GM12892 (cell line): ENCODE measurements around the genes IL18 and PLET1.

- RRBS, result no CpG with 5 or more reads among the region's 13 CpGs
These were observed at the start of gene IL18 for GRCh38 chr11:112163587-112164635. IL18 (minus strand) TSS chr11:112164094.

GRCh38 chr11:112260690-112261083, at the start of gene PLET1:
PLET1 (minus strand) TSS chr11:112260860.
- RRBS, result no CpG with 5 or more reads among the region's 3 CpGs

- RRBS, result no CpG with 5 or more reads among the region's 12 CpGs
These were observed 20.0 kb upstream of the PLET1 start for GRCh38 chr11:112280489-112281191.

DNA sequence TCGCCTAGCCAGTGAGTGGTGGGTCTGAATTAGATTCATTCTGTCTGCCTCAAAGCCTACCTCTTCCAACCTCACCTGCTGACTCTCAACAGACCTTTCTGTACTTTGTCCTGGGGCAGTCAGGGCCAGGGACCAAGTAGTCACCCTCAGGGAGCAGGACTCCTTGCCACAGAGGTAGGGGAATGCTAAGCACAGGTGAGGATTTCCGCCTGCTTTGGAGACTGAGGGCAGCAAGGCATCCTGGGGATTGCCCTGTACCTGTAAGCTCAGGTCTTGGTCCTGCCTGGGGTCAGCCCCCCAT, 293.7 kb upstream of the PLET1 start:
- RRBS, result no CpG with 5 or more reads among the region's 2 CpGs

GRCh38 chr11:112776694-112777132, 184.5 kb upstream of the NCAM1 start:
- RRBS, result no CpG with 5 or more reads among the region's 7 CpGs

GRCh38 chr11:113155946-113156748, 158.2 kb upstream of the TTC12 start:
- RRBS, result no CpG with 5 or more reads among the region's 4 CpGs

DNA sequence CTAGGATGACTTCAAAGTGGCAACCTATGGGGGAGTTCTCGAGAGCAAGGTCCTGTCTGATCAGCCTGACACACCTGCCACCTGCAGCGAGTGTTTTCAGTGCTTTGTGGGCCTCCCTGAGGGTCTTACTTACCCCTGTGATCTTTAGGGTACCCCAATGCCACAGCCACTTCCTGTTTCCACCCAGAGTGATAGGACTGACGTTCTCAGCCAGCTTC, 21.7 kb upstream of the ANKK1 start:
- RRBS, result no CpG with 5 or more reads among the region's 3 CpGs

- RRBS, result 33% methylated on average over 1 of the region's 20 CpGs
These were observed 14.1 kb downstream of the ZBTB16 start for GRCh38 chr11:114073200-114074465.

GRCh38 chr11:114082704-114083657, 23.5 kb downstream of the ZBTB16 start:
- RRBS, result no CpG with 5 or more reads among the region's 29 CpGs

GRCh38 chr11:114135213-114136027, 75.9 kb downstream of the ZBTB16 start:
- RRBS, result no CpG with 5 or more reads among the region's 6 CpGs

DNA sequence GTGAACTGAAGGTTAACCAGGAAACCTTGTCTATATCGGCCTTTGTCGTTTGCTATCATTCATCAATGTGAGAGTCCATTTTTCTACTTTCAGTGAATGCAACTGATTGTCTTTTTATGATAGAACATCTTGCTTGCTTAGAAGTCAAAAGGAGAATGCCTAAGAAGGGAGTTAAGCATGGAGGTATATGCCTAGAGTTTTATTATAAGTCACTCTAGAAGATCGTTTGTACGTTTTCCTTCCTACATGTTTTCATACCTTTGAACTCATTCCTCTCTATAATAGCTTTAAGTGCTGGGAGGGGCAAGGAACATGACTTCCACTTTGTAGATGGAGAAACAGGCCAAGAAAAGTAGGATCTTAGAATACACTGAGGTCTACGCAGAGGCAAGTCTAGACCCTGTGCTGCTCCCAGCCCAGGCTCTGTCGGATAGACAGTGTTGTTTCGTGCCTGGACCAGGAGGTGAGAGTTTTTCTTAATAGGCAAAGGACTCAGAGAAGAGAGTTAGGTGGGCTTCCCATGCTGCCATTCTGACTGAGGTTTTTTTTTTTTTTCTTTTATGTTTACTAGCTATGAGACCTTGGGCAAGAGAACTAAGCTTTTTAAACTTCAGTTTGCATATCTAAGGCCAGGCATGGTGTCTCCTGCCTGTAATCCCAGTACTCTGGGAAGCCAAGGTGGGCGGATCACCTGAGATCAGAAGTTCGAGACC, 114.4 kb downstream of the ZBTB16 start:
- RRBS, result no CpG with 5 or more reads among the region's 9 CpGs

- RRBS, result no CpG with 5 or more reads among the region's 23 CpGs
These were observed 39.8 kb upstream of the NNMT start for GRCh38 chr11:114256100-114257049.

GRCh38 chr11:114651214-114651705, 27.1 kb upstream of the NXPE2 start:
- RRBS, result 90% methylated on average over 3 of the region's 15 CpGs

DNA sequence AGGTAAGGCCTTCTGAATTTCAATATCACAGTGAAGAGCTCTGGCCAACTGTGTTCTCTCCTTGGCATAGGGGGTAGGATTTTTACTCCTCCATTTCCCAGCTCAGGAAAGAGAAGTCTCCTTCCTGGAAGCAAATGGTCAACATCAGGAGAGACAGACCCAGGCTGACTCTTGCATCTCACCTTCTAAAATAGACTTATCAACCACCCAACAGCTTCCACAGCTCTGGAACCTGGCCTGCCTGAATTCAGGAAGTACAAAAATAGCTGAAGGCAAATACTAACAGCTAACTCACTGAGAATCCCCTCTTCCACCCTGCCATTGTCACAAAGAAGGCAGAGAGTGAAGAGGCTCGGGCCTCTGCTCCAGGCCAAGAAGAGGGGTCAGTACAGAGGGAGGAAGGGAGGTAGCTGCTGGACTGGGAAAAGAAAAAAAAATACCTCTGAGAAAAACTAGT, 213.6 kb downstream of the NXPE2 start:
- RRBS, result no CpG with 5 or more reads among the region's 1 CpG

DNA sequence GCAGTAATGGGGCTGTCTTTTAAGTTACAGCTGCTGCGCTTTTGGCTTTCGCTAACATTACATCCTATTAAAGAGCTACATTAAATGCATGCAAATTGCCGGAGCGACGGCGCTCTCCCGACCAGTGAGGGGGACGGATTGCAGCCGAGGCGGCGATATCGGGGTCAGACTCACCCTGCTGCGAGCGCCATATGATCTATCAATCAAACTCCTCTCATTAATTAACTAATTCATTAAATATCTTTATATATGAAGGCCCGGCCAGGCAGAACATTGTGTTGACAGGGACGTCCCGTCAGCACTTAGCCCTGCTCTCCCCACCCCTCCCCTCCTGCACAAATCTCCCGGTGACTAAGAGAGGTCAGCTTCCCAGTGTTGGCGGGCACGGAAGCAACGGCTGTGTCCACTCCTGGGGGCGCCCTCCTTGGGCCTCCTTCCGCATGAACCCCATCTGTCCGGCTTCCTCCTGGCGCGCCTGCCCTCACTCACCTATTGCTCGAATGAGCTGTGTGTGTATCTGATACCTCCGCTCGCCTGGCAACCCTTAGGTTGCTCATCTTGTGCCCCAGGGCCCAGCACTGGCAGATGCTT, 156.0 kb upstream of the CADM1 start:
- RRBS, result 6% methylated on average over 3 of the region's 29 CpGs

- RRBS, result no CpG with 5 or more reads among the region's 8 CpGs
These were observed 209.9 kb downstream of the BUD13 start for GRCh38 chr11:116562808-116563406.

DNA sequence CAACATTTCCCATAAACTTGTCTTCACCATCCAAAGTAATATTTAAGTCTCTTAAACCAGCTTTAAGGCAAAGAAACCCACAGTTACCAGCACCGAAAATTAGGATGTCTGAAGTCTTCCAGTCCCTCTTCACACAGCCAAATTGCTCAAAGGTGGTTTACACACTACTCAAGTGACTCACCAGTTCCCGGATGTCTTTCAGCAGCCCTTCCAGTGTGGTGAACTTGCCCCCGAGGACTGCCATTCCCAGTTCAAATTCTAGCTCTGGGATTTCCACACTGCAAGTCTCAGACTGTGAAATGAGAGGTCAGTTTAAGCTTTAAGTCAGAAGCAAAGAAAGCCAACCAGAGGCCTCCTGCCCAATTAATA, 5.1 kb downstream of the ZPR1 start:
- RRBS, result no CpG with 5 or more reads among the region's 3 CpGs

GRCh38 chr11:116821646-116822133, 1.4 kb downstream of the APOA4 start:
- RRBS, result no CpG with 5 or more reads among the region's 14 CpGs

DNA sequence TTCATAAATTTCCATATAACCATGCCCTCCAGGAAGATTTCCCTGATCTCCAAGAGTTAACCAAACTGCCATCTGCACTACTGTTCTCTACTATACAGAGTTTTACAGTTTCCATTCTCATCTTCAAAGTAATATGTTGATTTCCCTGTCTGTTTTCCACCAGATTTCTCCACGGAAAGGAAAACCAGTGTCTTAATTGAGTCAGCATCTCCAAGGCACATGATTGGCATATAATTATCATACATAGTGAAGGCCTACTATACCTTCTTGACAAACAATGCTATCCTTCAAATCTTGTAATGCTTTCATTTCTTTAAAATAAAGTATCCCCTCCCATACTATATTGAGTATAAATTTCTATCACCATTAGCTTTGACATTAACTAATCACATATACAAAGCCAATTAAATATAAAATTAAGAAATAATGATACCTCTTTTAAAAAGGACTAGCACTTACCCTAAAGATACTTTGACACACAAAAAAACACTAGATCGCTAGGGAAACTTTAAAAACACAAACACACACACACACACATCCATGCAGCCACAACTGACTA, 115.2 kb upstream of the APOA1 start:
- RRBS, result no CpG with 5 or more reads among the region's 2 CpGs